ENCODE measurements around the genes CFAP46, FUOM, SCART1 and FRG2B.

DNA sequence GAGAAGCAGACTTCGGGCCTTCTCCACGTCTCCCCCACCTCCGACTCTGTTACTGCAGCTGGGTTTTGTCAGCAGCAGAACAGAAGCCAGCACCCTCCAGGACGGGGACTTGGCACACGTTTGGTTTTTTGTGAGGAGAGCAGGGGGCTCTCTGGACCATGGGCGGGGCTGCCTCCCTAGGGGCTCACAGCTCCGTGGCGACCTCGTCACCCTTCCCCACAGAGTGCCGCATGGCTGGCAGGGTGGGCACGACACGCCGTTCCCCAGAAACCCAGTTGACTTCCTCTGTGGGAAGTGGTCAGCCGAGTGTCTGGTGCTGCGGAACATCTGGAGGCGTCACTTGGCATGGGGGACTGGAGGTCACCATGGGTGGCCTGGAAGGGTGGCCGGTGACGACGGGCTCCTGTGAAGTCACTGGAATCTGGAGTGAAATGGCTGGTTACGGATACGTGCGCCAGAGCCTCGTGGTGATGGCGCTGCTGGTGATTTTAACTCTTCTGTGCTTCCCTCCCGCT, 48.7 kb downstream of the INPP5A start:
- PRO-cap, result no peak

DNA sequence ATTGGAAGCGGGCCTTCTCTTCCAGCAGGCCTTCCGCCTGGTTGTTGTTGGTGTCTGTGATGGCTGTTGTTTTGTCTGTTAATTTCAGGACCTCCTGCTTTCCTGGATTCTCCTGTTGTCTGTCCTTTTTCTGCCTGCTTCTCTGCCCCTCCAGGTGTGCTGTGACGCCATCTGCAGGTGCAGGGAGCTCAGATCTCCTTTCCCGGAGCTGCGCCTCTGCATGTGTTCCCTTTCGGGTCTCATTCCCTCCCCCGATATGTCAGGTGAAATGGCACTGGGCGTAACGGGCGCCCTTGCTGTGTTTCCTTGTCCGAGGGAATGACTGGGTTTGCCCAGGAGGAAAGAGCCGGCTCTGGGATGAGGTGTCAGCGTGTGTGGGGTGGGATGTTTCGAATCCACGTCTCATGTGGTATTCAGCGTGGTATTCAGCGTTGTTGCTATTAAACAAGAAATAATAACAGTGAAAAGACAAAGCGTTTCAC, 54.0 kb downstream of the INPP5A start:
- PRO-cap, result no peak

- PRO-cap, result no peak
These were observed 61.7 kb downstream of the INPP5A start for GRCh38 chr10:132599264-132599754.

DNA sequence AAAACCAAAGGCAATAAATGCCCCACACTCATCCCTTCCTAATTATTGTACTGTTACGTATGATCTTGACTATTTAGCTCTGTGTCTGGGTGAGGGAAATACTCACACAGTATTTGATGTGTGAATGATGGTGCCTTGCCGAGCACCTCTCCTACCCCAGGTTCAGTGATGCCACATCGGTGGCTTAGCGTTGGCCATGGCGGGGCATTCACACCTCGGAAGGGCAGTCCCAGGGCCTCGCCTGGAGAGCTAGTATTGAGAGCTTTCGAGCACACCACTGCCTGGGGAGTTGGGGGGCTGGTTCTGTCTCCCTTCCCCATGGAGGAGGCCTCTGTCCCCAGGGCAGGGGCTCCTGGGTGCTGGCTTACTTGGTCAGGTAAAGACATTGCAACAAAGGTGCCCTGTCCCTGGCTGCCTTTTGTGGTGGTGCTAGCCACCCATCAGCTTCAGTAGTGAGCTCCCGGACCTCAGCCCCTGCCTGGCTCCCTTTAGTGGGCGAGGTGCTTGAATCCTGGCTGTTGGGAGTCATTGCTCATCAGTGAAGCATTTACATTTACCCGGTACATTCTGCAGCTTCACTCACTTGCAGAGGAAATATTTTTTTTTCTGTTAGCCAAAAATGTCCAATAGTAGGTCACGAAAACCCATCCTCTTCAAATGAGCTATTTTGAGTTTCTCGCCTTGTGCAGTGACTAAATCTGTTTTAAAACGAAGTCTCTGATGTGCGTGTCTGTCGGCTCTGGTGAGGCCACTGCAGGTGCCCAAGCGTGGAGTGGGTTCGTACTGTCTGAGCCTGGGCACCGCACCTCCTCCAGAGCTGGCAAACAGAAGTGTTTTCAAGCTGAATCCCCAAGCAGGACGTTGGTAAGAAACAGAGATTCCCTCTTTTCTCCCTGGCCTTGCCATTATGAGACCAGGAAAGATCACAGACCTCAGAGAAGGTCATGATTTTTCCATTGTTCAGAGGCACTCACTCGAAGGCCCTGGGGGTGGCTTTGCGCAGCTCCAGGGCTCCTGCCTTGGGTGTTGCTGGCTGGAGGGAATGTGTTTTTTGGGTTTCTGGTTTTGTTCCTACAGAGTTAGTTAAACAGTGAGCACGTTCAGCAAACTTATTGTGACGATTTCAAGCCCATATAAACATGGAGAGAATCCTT, 95.5 kb downstream of the INPP5A start:
- PRO-cap, result no peak

DNA sequence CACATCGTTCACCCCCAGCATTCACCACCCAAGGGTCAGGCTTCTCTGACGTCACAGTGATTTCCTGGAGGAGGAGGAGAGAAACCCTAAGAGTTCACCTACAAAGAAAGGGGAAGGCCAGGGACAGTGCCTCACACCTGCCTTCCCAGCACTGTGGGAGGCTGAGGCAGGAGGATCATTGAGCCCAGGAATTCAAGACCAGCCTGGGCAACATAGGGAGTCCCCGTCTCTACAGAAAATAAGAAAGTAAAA, 45.2 kb downstream of the NKX6-2 start:
- PRO-cap, result bidirectional peak, plus-strand start at position 103 of the sequence, minus-strand start outside the sequence

DNA sequence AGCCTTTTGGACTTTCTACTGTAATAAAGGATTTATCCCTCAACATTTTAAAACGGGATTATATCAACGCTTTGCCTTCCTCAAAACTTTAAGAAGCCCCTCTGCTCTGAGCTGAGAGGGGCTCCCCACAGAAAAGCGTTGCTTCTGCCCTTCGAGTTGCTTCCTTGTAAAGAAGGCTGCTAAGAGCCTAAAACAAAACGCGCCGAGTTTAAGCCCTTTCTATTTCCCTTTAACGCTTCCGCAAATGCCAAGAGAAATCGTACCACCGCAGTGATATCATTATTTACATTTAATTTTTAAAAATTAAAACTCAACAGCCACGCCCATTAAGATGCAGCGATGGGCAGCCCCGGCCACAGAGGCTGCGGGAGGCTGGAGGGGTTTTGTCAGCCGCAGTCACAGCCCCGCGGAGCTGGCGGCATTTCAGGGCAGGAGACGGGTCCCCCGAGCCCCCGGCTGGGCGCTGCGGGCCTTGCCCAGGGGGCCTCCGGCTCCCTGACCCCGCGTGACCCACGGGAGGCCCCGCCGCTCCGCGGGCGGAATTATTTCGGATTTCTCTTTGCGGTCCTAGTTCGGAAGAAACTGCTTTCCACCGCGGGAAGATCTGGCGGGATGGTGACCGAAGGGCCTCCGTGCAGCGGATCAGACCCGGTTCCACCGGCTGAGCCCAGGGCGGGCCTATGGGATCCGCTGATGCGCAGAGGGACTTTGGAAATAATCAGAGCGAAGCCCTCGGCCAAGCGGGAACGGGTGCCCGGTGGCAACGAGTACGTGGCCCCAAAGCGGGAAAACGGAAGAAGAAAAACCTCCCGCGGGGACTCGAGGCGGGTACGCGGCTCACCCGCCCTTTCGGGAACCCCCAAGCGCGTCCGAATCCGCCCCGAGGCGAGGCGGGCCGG, 2.0 kb downstream of the NKX6-2 start:
- PRO-cap, result no peak

DNA sequence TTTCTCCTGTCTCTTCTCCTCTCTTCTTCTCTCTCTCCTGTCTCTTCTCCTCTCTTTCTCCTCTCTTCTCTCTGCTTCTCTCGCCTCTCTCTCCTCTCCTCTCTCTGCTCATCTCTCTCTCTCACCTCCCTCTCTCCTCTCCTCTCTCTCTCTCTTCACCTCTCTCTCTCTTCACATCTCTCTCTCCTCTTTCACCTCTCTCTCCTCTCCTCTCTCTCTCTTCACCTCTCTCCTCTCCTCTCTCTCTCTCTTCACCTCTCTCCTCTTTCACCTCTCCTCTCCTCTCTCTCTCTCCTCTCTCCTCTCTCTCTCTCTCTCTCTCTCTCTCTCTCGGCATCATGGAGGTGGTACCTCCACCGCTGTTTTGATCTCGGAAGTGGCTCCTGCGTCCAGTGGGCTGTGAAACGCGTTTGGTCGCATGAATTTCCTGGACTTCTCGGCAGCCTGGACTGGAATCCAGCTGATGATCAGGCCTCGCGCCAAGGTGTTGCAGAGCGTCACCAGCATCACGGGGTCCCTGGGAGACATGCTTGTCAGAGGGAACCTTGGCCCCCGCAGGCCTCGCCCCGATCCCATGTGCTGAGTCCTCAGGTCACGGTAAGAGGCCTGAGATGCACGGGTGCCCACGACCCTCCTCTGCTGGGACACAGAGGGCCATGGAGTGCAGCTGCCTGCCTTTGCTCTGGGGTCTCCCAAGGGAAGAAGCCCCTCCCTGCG, 29.9 kb downstream of the CFAP46 start:
- PRO-cap, result no peak

DNA sequence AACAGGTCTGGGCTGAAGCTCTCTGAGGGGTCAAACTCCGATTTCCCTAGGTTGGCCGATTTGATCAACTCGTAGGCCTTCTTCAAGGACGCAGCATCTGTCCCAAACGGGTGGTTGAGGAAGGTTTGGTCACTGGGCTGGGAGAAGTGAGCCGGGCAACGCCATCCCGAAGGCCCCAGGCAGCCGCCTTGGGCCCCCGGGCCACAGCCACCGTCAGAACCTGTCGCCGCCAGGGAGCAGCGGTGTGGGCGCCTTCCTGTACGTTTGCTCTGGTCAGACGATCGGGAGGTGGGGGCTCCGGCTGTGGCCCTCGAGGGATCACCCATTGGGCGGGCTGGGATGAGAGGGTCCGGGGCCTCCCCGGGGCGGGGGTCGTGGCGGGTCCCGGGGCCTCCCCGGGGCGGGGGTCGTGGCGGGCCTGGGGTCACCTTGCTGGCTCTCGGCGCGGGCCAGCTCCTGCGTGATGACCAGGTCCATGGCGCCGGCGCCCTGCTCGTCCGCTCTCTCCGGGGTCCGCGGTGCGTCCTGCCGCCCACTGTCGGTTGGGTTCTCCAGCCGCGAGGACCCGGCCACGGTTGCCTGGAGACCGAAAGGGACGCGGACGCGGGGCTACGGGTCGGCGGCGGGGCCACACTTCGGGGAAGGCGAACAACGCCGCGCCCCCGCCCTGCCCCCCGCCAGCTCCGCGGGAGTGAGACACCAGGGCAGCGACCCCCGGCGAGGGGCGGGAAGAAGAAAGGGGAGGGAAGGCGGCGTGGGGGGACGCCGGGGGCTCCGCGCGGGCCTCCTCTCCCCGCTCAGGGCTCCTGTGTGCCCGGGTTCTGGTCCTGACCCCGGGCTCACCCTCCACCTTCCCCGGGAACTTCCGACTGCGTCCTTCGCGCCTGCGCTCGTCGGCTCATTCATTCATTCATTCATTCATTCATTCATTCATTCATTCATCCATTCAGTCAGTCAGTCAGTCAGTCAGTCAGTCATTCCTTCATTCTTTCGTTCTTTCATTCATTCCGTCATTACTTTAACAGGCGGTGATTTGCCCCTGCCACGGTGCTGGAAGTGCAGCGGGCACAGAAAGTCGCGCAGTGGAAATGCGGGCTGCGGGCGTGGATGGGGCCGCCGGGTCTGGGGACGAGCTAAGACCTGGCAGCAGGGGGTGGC, at the start of gene CFAP46:
CFAP46 (minus strand) TSS at position 563 of the 1,158 bp plus-strand sequence.
- PRO-cap, result no peak

DNA sequence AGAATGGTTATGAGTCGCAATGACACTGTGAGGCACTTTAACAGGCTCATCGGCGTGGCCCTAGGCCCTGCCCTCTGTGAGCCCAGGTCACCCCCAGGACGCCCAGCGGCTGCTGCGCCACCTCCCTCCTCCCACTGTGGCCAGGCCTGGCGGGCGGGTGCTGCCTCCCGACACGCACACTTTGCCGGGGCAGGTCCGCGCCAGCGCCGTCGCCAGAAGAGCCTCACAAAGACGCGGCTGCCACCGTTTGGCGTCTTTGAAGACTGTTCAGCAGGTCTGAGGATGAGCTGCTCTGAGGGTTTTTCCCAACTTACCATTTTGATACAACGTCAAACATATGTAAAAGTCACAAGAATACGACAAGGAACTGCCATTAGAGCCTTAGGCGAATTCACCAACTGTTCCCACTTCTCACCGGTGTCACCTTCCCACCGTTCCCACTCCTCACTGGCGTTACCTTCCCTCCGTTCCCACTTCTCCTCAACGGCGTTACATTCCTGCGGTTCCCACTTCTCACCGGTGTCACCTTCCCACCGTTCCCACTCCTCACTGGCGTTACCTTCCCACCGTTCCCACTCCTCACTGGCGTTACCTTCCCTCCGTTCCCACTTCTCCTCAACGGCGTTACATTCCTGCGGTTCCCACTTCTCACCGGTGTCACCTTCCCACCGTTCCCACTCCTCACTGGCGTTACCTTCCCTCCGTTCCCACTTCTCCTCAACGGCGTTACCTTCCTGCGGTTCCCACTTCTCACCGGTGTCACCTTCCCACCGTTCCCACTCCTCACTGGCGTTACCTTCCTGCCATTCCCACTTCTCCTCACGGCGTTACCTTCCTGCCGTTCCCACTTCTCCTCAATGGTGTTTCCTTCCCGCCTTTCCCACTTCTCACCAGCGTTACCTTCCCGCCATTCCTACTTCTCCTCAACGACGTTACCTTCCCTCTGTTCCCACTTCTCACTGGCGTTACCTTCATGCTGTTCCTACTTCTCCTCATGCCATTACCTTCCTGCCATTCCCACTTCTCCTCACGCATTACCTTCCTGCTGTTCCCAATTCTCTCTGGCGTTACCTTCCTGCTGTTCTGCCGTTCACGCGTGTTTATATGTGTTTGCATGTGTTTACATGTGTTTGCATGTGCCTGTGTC, 22.7 kb upstream of the CFAP46 start:
- PRO-cap, result no peak

GRCh38 chr10:133117420-133117782, 29.7 kb downstream of the ADGRA1 start:
- PRO-cap, result no peak

DNA sequence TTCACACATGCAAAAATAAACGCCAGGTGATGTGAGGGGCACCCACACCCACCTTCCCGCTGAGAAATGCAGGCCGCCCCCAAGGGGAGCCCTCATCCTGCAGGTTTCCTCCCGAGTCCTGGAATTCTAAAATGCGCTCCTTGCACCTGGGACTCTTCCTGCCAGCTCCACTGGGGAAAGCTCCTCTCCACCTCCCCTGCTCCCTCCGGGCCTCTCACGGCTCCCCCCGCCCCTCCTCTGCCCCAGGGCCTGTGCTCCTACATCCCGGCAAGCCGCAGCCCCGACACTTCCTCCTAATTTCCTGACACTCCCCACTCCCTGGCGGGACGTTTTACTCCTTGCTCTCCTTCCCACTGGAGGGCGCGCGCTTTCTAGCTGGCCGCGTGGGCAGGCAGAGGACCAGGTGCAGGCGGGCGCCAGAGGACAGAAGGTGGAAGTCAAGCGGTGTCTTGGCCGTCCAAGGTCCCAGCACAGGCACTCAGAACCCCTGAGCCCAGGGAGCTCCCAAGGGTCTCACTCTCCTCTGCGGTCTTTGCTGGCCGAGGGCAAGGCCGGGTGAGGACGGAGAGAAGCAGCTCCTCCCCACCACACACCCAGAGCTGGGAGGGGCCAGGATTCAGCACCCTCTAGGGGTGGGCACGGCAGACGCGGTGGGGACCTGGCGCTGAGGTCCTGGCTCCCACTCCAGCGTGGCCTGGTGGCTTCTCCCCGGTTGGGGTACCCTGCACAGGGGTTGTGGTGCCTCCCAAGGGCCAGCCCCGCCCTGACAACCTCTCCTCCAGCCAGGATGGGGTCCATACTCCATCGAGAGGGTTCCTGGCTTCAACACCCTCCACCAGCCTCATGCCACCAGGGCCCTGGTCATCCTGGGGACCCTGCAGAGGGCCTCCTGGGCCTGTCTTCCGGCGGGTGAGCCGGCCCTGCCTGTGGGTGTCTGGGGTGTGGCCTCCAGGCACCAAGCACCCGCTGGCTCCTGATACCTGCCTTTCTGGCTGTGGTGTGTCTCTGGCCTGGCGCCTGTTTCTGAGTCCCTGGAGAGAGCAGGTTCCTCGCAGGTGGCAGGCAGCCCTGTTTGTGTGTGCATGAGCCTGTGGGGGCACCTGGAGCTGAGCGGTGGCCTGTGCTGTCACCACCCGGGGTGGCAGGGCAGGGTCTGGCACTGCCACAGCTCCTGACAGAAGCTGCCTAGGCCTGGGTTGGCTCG, 18.9 kb downstream of the ADAM8 start:
- PRO-cap, result bidirectional peak, plus-strand start at position 644 of the sequence, minus-strand start at position 525 of the sequence

GRCh38 chr10:133344373-133344882, 2.7 kb upstream of the PRAP1 start:
- PRO-cap, result no peak

DNA sequence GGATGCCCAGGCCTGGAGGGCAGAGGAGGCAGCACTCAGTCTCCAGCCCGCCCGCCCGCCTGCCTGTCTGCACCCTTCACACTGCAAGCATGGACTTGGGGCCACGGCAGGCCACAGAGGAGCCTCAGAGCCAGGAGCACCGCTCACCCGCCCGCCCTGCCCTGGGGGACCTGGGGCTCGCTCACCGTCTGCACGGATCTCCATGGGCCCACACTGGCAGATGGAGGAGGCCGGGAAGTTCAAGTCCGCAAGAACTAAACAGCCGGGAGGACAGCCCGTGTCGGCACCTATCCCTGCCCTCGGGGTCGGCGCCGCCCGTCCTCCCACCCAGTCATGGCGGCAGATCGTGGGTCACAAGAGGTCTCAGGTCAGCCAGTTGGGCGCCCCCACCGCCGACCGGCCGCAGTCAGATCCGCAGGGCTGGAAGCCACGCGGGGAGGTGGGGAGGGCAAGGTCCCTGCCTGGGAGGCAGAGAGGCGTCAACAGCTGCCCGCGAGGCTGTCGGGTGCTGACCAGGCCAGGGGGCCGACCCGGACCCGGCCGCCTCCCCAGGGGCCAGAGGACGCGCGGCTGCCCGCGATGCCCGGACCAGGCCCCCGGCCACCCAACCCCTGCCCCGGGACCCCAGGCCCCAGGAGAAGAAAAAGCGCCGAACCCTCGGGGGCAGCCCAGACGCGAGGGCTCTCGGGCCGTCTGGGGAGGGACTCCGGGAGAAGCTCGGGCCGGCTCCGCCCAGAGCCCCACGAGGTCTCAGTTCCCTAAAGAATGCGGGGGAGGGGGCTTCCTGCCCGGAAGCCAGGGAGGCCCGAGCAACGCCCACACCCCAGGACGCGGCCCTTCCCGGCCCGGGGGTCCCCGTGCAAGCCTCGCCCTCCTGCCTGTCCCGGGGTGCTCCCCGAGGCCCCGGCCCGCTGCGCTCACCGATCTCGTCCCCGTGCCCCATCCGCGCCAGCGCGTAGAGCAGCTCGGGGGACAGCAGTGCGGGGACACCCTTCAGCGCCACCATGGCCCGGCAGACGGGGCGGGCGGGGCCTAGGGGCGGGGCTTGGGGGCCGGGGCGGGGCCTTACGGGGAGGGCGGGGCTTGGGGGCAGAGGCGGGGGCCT, at the start of gene FUOM:
FUOM (minus strand) TSS at position 1,018 of the 1,105 bp plus-strand sequence.
- PRO-cap, result unidirectional peak, minus-strand start at position 980 of the sequence

DNA sequence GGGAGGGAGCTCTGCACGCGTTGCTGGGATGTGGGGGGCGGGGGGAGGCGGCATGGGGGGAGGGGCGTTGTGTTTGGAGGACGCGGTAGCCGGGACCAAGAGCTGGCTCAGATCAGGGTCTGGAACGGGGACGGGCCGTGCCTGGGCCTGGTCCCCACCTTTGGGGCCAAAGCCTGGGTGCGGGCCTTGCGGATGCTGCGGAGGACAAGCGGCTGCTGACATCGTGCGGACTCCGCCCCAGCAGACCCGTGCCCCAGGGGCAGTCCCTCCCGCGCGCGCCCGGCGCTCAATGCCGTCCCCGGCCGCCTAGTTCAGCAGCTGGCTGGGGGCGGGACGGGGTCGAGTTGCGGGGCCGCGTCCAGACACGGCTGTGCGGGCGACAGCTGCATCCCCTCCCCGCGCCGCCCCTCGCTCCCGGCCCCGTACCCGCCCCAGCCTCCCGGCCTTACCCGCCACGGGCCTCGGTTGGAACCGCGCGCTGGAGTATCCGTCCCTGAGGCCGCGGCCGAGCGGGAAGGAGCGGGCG, 338 bp downstream of the SPRN start:
- PRO-cap, result no peak

DNA sequence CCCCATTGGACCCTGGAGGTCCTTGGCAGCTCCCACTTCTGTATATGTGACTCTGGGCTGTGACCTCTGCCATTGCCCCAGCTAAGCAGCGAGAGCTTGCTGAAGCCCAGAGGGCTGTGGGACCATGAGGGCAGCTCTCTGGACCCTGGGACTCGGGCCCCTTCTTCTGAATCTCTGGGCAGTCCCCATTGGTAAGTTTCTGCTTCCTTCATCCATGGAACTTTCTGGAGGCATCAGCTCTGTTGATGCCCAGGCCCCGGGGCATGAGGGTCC, at the start of gene SCART1:
SCART1 (plus strand) TSS at position 72 of the 273 bp plus-strand sequence.
- PRO-cap, result no peak

- PRO-cap, result no peak
These were observed at the start of gene FRG2B for GRCh38 chr10:133626514-133627198. FRG2B (minus strand) TSS chr10:133626795.

Data from vermiform appendix (tissue), 1 donor.